Osteoblast (primary cell): ENCODE measurements around a stretch of chr22.

- CAGE, long polyA plus RNA, result no peak
- RRBS, result no CpG with 5 or more reads among the region's 15 CpGs
Observed at GRCh38 chr22:31620440-31620883, 41.6 kb downstream of the PISD start.

- CAGE, long polyA plus RNA, result no peak
- RRBS, result no CpG with 5 or more reads among the region's 5 CpGs
Observed at GRCh38 chr22:31635083-31635482, 26.9 kb downstream of the PISD start.

DNA sequence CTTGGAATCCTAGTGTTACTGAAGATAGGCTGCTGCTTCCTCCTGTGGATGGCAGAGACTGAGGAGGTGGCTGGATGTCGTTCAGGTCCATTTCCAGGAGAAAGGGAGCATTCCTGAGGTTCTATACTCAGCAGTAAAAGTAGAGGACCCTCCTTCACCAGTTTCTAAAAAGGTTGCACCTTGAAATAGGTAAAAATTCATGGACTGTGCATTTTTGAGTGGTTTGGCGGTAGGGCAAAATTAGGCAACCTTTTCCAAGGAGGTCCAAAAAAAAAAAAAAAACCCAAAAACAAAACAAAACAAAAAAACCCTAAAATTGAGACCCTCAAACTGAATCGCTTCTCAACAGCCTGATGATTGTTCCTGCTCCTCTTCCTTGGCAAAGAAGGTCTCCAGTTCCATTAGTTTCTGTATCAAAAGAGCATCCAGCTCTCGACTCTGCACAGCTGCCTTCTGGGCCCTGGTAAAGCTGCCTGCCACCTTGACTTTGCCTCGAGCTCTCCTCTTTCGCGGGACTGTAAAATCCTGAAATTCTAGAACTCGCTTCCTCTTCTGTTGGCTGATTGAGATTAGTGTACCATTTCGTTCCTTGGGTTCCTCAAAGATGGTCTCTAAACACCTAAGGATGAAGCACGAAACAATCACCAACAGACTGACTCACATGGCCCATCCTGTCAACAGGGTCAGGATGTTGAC, 23.3 kb upstream of the PISD start:
- CAGE, long polyA plus RNA, result no peak
- RRBS, result no CpG with 5 or more reads among the region's 10 CpGs

DNA sequence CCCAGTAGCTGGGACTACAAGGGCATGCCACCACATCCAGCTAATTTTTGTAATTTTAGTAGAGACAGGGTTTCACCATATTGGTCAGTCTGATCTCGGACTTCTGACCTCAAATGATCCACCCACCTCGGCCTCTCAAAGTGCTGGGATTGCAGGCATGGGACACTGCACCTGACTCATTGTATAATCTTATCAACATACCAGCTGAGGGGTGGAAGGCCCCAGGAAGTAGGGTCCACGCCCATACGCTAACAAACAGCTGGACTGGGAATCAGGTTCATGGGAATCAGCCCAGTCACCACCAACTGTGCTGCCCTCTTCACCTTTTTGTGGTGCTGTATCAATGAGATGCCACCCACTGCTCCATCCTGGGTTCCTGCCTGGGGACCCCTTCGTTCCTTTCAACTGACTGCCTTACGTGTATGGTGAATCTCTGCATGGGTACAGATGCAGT, 32.6 kb upstream of the YWHAH start:
- CAGE, long polyA plus RNA, result no peak
- RRBS, result no CpG with 5 or more reads among the region's 6 CpGs

GRCh38 chr22:31969701-31970459, 25.5 kb downstream of the YWHAH start:
- CAGE, long polyA plus RNA, result no peak
- RRBS, result 8% methylated on average over 4 of the region's 18 CpGs

DNA sequence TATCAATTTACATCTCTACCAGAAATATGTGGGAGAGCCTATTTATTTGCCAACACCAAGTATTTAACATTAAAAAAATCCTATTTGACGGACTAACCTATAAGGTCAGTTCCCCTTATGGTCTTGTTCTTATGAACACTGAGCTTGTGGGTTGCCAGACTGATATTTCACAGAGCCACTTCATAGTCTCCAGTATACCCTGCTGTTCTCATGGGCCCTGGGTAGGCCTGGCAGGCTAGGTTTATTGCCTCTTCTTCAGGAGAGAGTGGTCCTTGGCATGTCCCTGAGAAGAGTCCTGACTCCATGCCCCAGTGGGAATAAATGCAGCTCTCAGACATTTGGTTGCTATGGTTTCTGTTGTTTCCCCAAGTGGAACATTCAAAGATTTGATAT, 15.6 kb downstream of the SLC5A1 start:
- CAGE, long polyA plus RNA, result no peak
- RRBS, result no CpG with 5 or more reads among the region's 1 CpG

DNA sequence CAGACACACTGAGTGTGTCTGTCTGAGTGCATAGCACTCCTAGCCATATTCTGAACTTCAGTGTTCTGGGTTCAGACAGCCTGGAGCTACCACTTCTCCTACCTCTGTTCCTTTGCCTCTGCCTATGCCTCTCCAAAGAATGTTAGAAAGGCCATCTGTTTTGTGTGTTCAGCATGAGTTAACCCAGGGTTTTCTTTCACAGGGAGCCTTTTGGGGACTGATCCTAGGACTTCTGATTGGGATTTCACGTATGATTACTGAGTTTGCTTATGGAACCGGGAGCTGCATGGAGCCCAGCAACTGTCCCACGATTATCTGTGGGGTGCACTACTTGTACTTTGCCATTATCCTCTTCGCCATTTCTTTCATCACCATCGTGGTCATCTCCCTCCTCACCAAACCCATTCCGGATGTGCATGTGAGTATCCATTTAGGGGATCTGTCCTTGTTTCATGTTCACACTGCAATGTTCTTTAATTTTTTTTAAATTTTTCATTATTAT, 57.2 kb downstream of the C22orf42 start:
- CAGE, long polyA plus RNA, result no peak
- RRBS, result 86% methylated on average over 2 of the region's 6 CpGs

DNA sequence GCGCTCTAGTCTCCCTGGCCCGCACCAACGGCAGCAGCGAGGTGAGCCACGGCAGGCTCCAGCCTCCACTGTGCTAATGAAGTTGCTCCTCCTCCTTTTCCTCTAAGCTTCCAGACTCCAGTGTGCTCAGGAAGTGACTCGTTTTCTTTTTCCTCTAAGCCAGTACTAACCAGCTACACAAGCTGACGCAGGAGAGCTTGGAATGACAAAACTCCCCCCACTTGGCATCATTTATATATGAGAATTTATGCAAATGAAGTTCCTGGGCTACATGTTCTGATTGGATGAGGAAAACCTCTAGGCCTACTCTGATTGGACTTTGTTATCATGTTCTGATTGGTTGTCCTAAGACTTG, 2.8 kb upstream of the RFPL3 start:
- CAGE, long polyA plus RNA, result no peak
- RRBS, result no CpG with 5 or more reads among the region's 7 CpGs

- CAGE, long polyA plus RNA, result no peak
- RRBS, result no CpG with 5 or more reads among the region's 5 CpGs
Observed at GRCh38 chr22:32557477-32558100, 83.0 kb downstream of the FBXO7 start.

GRCh38 chr22:32618041-32618738, 143.6 kb downstream of the FBXO7 start:
- CAGE, long polyA plus RNA, result no peak
- RRBS, result no CpG with 5 or more reads among the region's 16 CpGs

DNA sequence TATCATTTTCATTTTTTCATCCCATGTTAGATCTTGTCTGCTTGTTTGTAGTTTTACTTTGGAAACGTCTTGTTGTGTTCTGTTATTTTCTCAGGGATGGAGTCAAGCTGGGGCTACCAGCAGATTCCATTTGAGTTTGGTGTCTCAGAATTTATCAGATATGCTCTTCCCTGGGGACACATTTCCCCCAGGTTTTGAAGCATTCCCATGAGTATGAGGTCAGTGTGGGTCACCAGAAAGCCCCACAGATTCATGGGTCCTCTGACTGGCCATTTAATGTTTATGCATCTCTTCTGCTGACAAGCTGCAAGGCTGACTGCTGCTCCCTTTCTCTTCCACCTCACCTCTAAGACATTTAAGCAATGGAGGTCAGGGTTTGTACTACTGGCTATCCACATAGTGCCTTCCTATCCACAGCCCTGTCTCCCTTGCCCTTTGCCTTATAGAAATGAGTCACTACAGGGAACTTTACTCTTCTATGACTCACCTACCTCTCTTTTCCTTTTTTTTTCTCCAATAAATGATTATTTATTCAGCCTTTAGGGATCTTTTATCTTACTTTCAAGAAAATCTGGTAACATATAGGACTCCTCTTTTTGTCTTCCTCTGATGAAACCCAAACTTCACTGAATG, 106.1 kb upstream of the TIMP3 start:
- CAGE, long polyA plus RNA, result no peak
- RRBS, result no CpG with 5 or more reads among the region's 1 CpG

DNA sequence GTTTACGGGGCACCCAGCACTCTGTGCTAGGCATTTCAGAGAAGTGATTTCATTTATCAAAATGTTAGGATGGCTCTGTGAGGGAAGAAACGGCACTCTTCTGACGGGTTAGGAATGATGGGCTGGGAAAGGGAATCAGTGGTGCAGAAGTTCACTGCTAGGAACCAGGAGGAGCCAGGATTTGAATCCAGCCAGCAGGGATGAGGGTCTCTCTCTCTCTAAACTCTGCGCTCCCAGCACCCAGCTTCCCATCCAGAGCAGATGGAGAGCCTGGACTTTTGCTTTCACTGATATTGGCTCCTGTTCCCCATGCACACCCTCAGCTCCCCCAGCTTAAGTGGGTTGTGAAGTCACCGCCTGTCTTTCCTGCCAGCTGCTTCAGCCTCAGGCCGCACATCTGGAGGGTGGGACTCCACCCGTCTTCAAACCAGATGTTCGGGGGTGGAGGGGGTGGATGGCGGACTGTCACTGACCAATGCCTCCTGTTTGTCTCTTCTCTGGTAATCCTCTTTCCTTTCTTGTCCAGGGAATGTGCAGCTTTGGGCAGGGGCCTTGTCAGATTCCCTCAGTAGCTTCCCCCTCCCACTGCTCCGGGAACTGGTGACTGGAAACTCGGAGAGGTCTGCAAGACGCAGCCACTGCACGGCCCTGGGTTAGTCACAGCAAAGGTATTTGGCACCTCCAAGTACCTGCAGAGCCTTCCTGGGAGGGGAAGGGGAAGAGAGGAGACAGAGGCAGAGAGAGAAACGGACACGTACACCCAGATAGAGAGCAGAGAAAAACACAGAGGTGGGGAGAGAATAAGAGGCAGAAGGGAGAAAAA, 56.3 kb upstream of the TIMP3 start:
- CAGE, long polyA plus RNA, result no peak
- RRBS, result no CpG with 5 or more reads among the region's 15 CpGs

DNA sequence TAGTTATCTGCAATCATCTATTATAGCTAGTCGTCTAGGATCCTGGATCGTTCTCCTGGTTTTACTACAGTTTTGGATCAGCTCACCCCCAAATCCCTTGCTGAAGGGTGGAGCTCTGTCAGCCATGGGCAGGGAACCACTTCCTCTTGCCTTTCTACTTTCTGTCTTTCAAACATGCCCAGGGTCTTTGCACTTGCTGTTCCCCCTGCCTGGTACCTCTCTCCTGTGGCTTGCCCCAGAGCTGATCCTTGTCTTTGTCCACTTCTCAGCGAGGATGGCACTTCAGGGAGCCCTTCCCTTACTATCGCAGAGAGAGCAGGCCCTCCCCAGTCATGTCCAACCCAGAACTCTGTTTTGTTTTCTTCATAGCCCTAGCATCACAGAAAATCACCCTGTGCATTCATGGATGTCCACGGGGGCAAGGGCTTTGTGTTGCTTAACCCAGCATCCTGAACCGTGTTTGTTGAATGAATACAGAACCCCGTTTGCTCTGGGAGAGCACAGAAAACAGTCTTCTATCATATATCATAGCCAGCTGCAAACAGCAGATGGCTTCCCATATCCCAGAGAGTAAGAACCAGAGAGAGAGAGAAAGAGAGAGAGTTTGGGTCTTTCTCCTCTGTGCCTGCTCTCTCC, 794 bp upstream of the TIMP3 start:
- CAGE, long polyA plus RNA, result no peak
- RRBS, result no CpG with 5 or more reads among the region's 7 CpGs

- CAGE, long polyA plus RNA, result no peak
- RRBS, result no CpG with 5 or more reads among the region's 9 CpGs
Observed at GRCh38 chr22:32810768-32811558, 9.5 kb downstream of the TIMP3 start.

DNA sequence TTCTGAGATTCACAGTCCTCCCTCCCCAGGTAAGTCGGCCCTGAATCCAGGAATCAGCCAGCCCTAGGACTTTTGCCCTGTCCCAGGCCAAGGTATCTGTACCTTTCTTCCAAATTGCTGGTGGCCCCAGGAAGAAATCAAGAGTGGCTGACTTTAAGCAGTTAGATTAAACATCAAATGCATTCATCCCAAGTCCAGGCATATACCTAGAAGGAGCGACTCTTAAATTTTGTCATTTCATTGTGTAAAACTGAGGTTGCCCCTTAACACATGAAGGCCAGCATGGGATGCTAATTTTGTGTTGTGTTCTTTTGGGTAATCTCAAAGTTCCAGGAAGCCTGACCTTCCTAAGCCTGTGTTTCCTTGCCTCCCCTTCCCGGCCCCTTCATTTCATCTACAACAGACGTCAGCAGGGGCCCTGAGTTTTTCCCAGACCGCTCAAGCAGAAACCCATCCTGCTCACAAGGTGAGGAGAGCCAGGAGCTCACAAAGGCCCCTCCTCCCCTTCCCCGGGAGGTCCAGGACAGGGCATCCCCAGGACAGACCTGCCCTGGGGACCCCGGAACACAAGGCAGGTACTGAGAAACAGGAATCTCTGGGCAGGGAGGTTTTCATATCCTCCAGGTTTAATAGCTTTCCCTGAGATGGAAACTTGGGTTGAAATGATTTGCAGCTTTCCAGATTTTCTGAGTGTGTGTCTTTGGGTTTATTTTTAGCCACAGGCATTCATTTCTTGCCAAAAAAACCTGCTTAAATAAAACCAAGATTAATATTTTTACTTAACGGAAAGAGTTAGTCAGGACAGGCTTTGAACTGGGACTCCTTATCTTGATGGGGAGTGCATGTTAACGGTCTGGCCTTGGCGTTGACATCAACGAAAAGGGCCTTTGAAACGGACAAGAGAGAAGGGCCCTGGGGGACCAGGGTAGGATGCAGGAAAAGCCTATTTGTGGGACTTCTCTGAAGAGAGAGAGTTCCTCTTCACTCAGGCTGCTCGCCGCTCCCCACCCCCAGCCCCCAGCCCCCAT, 38.3 kb downstream of the TIMP3 start:
- CAGE, long polyA plus RNA, result no peak
- RRBS, result 90% methylated on average over 2 of the region's 14 CpGs

DNA sequence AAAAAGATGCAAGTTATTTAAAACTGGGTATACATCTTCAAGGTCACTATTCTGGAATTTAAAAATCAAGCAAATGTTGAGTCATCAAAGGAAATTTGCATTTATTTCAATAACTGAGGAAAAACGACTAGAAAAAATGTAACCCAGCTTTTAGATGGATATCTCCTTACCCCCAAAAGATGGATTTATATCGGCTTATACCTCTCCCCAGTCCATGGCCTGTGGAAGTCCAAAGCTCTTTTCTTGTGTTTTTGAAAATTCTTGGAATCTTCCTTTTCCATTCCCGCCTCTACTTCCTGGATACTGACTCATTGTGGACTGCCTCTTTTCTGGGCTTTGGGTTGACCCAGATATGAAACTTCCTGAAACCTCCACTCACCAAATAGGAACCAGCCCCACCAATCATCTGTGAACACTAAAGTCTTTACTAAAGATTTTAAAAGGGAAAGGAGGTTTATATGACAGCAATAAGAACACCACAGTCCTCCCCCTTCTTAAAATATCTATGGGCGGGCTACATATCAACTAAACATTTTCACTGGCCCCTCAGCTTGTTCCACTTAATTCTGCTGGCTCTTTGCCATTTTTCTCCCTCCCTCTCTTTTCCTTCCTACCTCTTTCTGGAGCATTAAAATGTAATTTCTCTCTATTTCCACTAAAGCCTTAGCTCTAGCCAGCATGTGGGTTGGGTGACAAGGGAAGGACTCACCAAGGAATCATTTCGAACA, 163.4 kb upstream of the SYN3 start:
- CAGE, long polyA plus RNA, result no peak
- RRBS, result no CpG with 5 or more reads among the region's 5 CpGs

DNA sequence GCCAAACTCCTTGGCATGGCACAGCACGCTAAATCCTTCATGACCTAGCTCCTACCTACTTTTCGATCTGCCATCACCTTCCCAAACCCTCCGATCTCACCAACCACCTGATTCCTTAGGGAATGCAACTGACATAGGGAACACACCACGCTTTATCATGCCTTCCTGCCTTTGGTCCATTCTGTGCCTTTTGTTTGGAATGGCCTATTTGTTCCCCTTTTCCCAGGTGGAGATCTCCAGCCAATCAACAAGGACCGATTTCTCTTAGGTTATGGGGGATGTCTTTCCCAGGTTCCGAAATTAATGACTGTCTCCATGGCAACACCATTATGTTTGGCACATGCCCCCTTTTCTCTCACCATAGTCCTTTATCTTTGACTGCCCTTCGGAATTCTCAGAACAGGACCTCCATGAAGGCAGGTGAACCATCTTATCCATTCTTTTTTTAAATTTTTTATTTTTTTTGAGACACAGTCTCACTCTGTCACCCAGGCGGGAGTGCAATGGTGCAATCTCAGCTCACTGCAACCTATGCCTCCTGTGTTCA, 374.1 kb downstream of the LARGE1 start:
- CAGE, long polyA plus RNA, result no peak
- RRBS, result no CpG with 5 or more reads among the region's 8 CpGs

DNA sequence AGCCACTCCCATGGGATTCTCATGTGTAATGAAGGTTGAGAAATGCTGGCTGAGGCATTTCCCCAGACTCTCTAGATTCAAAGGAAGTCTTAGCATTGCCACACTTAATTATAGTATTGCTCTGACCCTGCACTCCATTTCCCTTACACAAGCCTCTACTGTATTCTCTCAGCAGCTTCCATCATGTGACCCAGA, 261.6 kb downstream of the LARGE1 start:
- CAGE, long polyA plus RNA, result no peak

DNA sequence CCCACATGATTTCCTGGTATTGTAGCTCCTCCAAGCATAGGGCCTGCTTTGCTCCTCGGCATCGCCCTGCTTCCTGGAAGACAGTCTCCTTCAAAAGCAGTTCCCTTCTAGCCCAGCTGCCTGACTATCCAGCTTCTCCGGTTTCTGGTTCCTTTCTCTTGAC, 261.4 kb downstream of the LARGE1 start:
- CAGE, long polyA plus RNA, result no peak
- RRBS, result no CpG with 5 or more reads among the region's 3 CpGs

GRCh38 chr22:33724633-33725106, 195.6 kb downstream of the LARGE1 start:
- CAGE, long polyA plus RNA, result no peak
- RRBS, result no CpG with 5 or more reads among the region's 4 CpGs